Breast (tissue), 4 donors: ENCODE data around the genes PKD1, TEDC2 and THOC6.

- PRO-cap, 3 experiments: no peak in any of the 3 experiments
- RRBS: 92% methylated on average over 11 of the region's 20 CpGs
Measured at GRCh38 chr16:2000874-2001324, 11.1 kb downstream of the SYNGR3 start.

DNA sequence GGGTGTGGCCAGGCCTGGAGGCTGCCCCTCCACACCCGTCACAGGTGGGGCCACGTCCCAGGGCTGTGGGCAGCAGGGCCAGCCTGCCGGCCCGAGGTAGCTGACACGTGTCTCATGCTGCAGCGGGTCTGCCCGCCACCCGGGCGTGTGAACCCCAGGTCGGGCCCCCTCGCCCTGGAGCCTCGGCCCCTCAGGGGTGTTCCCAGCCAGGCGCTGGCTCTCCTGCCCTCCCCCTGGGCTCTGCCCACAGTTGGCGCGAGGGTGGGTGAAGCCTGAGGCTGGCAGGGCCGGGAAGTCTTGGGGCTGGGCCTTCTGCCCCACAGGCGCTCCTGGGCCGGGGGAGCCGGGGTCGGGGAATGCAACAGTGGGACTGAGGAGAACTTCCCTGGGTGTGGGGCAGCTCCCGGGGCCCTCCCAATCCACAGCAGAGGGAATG, 11.5 kb downstream of the PKD1 start:
- PRO-cap, 3 experiments: peak in 1 of 3 experiments; most common plus-strand start position 322 of the sequence (in 1)
- RRBS: 5% methylated on average over 3 of the region's 21 CpGs

GRCh38 chr16:2135608-2136593, at the start of gene PKD1:
TSS of gene PKD1 (minus strand) at chr16:2135898.
- PRO-cap, 3 experiments: peak in 3 of 3 experiments; most common plus-strand start chr16:2136132 (in 1); most common minus-strand start chr16:2135948 (in 2)
- RRBS: no CpG with 5 or more reads among the region's 107 CpGs

GRCh38 chr16:2154951-2155561, 526 bp upstream of the TRAF7 start:
- PRO-cap, 3 experiments: peak in 3 of 3 experiments; most common minus-strand start chr16:2155358 (in 3)
- RRBS: 0% methylated on average over 1 of the region's 39 CpGs

- PRO-cap, 3 experiments: peak in 1 of 3 experiments; most common plus-strand start chr16:2159335 (in 1); most common minus-strand start chr16:2159188 (in 1)
- RRBS: 13% methylated on average over 2 of the region's 30 CpGs
Measured at GRCh38 chr16:2159027-2159948, 3.7 kb downstream of the TRAF7 start.

- PRO-cap, 3 experiments: no peak in any of the 3 experiments
- RRBS: 24% methylated on average over 7 of the region's 19 CpGs
Measured at GRCh38 chr16:2176454-2177116, 19.8 kb downstream of the CASKIN1 start.

GRCh38 chr16:2337908-2338323, 2.6 kb downstream of the ABCA3 start:
- PRO-cap, 3 experiments: no peak in any of the 3 experiments
- RRBS: no CpG with 5 or more reads among the region's 8 CpGs

DNA sequence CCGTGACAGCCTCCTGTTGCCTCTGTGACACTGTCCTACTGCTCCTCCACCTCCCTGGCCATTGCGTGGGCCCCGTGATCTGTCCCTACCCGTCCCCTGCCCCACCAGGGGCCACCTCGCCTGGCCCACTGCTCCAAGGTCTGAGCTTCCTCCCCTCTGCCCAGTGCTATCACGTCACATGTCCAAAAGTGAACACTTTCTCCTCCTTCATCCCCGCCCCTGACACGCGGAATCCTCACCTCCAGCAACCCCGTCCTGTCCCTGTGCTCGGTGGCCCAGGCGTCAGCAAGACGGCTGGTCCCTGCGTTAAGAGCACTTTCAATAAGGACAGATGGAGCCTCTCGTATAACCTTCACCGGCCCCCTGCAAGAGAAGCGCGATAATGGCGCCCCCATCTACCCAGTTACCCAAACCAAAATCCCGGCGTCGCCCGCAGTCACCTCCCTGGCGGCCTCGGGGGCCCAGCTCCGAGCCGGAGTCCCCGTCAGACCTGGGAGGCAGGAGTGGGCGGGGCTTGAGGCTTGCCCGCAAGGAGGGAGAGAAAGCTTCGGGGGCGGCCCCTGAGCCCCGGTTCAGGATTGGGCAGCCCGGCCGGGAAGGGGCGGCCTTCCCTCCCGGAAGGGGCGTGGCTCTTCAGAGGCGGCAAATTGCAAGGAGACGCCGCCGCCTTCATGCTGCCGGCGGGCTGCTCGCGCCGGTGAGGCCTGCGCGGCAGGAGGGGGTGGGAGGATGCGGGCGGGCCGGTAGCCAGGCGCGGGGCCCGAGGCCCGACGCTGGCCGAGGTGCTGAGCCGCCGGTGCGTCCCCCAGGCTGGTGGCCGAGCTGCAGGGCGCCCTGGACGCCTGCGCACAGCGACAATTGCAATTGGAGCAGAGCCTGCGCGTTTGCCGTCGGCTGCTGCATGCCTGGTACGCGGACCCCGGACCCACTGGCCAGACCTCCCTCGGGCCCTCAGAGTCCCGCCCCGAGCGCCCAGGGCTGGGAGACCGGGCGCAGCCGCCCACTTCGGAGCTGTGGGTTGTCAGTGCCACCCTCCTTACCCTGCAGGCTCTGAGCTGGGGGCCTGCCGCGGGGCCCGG, at the start of gene TEDC2:
Gene TEDC2, plus strand, starts transcription at position 636 of the 1,079 bp plus-strand sequence.
- PRO-cap, 3 experiments: peak in 3 of 3 experiments; most common plus-strand start position 636 of the sequence (in 3); most common minus-strand start position 466 of the sequence (in 3)
- RRBS: 2% methylated on average over 55 of the region's 84 CpGs

DNA sequence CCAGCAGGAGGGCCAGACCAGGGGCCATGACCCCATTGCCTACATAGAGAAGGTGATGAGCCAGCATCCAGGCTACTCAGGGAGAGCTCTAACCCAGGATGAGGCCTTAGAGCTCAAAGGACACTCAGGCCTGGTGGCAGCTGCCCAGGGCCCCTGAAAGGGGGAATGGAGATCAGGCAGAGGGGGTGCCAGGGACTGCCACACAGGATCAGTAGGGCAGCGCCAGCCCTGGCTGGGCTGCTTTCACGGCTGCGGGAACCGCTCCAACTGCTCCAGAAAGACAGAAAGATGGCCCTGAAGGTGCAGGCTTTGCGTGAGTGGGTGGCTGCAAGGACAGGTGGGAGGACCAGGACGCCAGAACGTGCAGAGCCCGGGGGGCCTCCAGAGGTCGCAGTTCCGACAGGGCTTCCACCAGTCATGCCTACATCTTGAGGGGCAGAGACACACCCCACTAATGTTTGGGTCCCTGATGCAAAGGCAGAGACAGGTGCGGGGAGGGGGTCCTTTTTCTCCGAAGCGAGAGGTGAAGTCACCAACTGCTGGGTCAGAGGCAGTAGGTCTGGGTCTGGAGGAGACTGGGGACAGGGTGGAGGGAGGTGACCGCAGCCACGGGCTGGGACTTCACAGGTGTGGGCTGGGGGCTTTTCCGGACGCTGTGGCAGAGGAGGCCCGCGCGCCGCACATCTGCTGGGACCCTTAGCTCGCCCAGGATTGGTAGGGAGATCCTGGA, 804 bp upstream of the ATP6V0C start:
- PRO-cap, 3 experiments: no peak in any of the 3 experiments
- RRBS: 7% methylated on average over 6 of the region's 22 CpGs

DNA sequence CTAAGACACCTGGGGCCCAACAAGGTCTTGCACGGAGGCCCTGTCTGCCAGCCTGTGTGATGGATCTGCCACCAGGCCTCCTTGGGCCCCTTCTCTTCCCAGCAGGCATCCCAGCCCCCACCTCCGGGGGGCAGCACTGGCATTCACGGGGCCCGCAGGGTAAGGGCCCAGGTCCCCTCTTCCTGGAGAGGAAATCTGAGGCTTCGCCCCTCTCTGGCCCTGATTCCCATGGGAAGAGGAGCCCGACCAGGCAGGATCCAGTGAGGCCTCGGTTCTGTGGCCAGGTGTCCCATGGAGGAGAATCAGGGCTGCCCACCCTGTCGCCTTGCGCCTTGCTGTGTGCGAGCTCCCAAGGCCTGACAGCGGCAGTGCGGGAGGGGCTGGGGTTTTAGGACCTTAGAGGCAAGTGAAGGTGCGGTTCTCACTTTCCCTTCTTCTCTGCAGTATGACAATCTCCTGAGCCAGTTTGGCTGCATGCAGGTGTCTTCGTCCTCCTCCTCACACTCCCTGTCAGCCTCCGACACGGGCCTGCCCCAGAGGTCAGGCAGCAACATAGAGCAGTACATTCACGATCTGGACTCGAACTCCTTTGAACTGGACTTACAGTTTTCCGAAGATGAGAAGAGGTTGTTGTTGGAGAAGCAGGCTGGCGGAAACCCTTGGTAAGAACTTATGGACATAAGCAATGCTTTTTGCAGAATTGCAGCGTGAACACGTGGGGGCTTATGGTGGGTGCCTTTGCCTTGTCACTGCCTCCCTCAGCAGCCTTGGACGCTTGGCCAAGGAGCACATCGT, 48.6 kb downstream of the PDPK1 start:
- PRO-cap, 3 experiments: no peak in any of the 3 experiments
- RRBS: no CpG with 5 or more reads among the region's 24 CpGs

DNA sequence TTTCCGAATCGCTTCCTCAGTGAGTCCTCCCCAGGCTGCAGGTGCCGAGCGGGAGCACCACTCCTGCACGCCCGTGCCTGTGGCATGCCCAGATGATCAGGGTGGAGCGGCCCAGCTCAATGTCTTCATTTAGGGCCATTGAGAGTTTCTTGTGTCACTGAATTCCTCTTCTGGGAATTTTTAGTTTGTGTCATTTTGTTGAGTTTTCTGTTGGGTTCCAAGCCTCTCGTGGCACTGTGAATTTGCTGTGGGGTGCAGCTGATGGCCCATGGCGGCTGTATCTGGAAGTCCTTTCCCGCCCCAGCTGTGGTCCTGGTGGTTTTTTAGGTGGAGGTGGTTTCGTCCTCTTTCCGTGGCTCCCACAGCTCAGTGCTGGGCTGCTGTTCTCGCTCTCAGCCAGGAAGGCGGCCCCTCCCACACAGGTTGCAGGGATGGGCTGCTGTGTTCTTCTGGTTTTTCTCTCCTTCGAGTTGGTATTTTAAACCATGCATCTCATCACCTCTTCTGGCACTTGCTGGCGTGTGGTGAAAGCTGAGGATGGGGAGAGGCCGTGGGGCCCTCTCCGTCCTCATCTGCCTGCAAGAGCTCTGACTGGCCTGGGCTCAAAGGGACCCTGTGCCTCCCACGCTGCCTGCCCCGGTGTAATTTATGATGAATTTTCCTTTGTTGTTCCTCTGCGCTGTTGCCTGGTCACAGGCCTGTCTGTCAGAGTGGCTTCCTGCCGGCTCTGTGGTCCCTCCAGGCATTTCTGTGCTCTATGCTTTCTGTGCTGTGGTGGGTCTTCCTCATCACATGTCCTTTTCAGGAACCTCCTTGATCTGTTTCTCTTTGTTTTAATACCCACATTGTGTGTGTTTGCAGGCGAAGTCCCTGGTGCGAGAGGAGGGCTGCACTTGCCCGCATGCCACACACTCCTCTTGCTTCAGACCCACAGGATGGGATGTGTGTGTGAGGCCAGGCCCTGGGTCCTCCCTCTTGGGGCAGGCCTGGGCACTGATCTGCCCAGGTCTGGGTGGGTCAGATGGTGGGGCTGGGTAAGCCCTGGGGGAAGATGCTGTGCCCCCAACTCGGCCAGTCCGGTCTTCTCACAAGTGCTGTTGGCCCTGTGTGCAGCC, 55.6 kb downstream of the PDPK1 start:
- PRO-cap, 3 experiments: no peak in any of the 3 experiments
- RRBS: 11% methylated on average over 2 of the region's 27 CpGs

DNA sequence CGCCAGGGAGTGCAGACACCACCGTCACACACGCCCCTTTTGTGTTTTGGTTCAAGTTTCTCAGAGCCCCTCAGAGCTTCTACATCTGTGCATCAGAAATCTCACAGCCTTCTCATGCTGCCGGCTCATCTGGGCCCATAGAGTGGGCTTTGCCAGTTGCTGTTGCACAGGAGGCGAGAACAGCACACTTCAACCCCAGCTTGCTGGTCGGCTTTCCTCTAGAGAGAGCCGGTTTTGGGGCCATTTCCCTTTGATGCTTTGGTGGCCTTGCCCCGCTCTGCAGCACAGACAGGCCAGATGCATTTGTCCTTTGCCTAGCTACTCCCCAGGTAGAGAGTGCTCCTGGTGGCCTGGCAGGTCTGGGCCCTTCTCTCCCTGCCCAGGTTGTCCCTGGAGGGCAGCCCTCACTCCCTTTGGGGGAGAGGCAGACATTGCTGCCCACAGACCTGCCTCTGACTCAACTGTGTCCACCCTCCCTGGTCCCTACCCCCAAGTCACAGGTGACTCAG, 61.0 kb downstream of the PDPK1 start:
- PRO-cap, 3 experiments: no peak in any of the 3 experiments
- RRBS: 80% methylated on average over 3 of the region's 8 CpGs

- PRO-cap, 3 experiments: no peak in any of the 3 experiments
- RRBS: no CpG with 5 or more reads among the region's 18 CpGs
Measured at GRCh38 chr16:2762813-2763562, 10.6 kb downstream of the SRRM2 start.

DNA sequence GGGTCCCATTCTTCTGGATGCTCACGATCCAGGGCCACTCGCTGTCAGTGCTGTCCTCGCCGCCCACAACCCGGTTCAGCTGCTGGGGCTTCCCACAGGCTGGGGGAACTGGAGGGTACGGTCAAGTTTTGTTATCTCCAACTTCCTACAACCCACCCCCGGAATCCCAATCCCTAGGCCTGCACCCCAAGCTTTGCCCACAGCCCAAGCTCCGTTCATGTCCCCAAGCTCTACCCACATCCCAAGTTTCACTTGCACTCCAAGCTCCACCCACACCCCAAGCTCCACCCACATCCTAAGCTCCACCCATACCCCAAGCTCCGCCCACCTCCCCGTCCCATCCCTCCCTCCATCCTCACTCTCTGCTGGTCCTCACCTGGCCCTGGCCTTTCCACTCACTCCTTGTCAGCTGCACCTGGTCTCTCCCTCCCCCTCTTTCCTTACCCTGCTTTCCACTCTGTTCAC, 1.8 kb downstream of the PRSS22 start:
- PRO-cap, 3 experiments: no peak in any of the 3 experiments
- RRBS: 90% methylated on average over 2 of the region's 10 CpGs

GRCh38 chr16:2980815-2981283, 603 bp upstream of the PKMYT1 start:
- PRO-cap, 3 experiments: no peak in any of the 3 experiments
- RRBS: 0% methylated on average over 1 of the region's 25 CpGs

- PRO-cap, 3 experiments: no peak in any of the 3 experiments
- RRBS: no CpG with 5 or more reads among the region's 22 CpGs
Measured at GRCh38 chr16:3006773-3008041, 5.5 kb upstream of the CLDN9 start.

- PRO-cap, 3 experiments: no peak in any of the 3 experiments
- RRBS: no CpG with 5 or more reads among the region's 13 CpGs
Measured at GRCh38 chr16:3008042-3008484, 4.7 kb upstream of the CLDN9 start.

DNA sequence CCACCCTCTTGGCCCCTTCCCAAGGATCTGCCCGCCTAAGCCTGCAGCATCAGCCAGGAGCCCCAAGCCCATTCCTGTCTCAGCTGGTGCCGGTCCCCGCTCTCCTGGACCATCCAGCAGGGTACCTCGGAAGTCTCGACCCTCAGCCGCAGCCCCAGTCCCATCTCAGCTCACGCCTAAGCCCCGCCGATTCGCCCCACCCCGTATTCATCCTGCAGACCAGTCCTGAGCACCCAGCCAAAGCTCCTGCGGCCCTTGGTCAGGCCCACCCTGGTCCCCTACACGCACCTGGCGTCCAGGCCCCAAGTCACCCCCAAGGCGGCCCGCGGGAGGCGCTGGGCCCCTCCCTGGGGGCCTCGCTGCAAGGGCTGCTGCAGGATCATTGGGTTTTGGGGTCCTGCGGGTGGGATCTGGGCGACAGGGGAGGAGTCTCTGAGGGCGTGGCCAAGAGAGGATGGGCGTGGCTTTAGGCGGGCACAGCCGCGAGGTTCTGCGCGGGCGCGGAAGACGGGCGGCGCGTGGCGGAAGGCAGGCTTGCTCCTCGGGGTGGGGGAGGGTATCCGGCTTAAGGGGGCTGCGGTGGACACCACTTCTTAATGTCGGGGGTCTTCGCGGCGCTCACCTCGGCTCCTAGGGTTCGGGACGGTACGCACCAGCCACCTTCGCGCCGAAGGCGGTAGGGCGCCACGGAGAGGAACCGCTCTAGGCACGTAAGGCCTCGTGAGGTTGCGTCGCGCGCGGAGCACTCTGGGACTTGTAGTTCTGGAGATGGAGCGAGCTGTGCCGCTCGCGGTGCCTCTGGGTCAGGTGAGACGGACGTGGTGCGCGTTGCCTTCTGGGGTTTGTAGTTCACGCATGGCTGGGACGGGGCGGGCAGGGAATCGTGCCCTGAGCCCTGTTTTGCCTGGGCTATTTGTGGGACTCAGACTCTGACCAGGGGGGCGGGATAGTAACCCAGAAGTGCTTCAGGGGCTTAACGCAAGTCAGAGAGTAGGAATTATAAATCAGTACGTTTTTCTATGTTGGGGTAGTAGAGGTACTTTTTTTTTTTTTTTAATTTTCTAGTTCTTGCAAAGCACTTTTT, at the start of gene THOC6:
Gene THOC6, plus strand, starts transcription at position 477 of the 1,084 bp plus-strand sequence.
- PRO-cap, 3 experiments: peak in 3 of 3 experiments; most common plus-strand start position 506 of the sequence (in 2); most common minus-strand start position 384 of the sequence (in 2)
- RRBS: no CpG with 5 or more reads among the region's 75 CpGs

- PRO-cap, 3 experiments: no peak in any of the 3 experiments
- RRBS: no CpG with 5 or more reads among the region's 5 CpGs
Measured at GRCh38 chr16:3070441-3070787, 5.0 kb downstream of the IL32 start.

GRCh38 chr16:3216108-3216687, 18.8 kb downstream of the ZNF200 start:
- PRO-cap, 3 experiments: no peak in any of the 3 experiments
- RRBS: no CpG with 5 or more reads among the region's 6 CpGs